Parietal lobe (tissue), 2 donors: ENCODE data around the genes ACTMAP and EXOSC5.

GRCh38 chr19:40411932-40412248 is 1.3 kb downstream of the PRX start:
- RAMPAGE, long total RNA: no peak

GRCh38 chr19:40424548-40424963 is 1.2 kb downstream of the SERTAD1 start:
- RAMPAGE, long total RNA: no peak

DNA sequence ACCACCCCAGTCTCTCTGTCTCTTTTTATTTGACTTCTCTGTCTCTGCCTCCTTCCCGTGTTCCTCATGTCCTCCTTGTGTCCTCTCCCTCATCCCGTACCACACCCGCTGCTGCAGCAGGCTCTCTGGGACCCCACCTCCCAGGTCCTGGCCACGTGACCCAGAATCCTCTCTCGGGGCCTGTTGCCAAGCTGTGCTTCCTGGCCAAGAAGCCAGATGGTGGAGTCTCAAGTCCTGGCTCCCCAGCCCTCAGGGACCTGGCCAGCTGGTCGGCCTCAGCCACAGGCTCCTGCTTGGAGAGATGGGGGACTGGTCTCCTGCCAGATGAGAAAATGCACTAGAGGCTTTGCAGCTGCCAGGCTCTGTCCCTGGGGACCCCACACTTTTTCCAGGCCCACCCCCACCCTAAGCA is 34.5 kb upstream of the SHKBP1 start:
- RAMPAGE, long total RNA: no peak

DNA sequence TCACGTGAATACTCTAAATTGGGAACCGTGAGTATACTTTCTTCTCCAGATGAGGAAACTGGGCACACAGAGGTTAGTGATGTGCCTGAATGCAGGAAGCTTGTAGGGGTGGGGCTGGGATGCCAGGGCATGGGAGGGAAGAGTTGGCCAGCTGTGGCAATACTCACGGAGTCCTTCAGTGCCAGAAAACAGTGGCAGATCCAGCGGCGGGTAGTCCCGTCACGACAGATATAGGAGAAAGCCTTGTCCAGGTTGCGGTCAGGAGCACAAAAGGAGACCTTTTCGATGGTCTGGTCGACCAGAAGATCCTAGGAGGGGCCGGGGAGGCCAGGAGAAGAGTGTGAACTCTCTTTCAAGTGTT is 9.7 kb downstream of the NUMBL start:
- RAMPAGE, long total RNA: no peak

DNA sequence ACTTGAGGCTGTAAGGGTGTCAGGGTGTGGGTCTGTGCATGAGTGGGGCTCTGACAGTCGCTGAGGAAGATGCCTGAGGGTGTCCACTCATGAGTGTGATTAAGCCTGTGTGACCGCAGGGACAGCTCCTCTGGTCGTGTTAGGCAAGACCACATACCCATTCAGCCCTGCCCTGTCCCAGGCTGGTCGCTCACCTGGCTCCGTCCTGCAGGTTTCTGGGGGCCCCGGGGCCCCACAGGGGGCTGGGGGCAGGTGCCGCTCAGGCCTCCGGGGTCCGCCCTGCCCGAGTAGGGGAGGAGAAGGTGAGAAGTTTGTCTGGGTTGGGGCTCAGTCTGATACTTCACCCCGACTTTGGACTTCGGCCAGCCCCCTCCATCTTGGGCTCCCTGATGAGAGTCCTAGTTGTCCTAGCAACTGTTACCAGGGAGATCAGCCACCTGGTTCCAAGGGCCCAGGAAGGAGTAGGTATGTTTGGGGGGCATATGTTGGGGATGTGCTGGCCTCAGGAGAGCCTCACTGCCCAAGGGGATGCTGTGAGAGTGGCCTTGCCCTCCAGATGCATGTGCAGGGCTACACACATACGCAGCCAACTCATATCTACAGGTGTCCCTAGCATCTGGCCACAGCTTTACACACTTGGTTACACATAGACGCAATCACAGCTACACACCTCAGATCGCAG is 3.6 kb downstream of the NUMBL start:
- RAMPAGE, long total RNA: no peak

- RAMPAGE, long total RNA: no peak
These were observed 5.6 kb downstream of the ACTMAP start for GRCh38 chr19:40744485-40745254.

- RAMPAGE, long total RNA: start-site peak on the minus strand at chr19:40750479-40750507, 17 and 5 reads in 2 replicates
These were observed at the start of gene ACTMAP for GRCh38 chr19:40750035-40750784. TSS of gene ACTMAP (minus strand) at chr19:40750477.

DNA sequence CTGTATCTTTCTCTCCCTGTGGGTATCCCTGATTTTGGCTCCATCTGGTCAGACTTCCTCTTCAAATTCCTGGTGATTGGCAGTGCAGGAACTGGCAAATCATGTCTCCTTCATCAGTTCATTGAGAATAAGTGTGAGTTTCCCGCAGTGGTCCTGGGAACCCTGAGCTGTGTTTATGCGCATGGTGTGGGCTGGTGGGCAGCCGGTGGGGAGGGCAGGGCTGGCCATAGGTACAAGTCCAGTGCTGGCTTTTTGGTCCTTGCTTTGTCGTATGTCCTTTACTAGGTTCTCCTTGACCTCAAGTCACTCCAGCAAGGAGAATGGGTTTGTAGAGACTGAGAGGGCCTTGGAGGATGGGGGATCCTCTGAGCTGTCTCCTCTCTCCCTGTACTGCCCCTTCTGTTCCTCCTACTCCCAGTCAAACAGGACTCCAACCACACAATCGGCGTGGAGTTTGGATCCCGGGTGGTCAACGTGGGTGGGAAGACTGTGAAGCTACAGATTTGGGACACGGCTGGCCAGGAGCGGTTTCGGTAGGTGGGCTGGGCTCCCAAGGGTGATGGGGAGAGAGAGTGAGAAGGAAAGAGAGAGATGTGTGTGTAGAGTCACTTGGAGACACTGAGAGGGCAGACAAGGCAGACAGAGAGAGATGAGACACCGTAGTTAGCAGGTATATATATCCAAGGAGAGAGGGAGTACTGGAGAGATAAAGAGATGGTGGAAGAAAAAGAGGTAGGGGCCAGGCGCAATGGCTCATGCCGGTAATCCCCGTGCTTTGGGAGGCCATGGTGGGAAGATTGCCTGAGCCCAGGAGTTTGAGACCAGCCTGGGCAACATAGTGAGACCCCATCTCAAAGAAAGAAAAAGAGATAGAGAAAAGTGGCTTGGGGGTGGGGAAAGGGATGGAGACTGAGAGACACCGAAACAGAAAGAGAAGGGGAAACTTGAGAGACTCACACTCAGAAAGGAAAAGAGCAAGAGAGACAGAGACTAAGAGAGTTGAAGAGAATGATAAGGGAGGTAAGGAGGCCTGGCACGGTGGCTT is 2.2 kb downstream of the RAB4B start:
- RAMPAGE, long total RNA: no peak

- RAMPAGE, long total RNA: no peak
These were observed 1.8 kb downstream of the EGLN2 start for GRCh38 chr19:40800677-40801268.

DNA sequence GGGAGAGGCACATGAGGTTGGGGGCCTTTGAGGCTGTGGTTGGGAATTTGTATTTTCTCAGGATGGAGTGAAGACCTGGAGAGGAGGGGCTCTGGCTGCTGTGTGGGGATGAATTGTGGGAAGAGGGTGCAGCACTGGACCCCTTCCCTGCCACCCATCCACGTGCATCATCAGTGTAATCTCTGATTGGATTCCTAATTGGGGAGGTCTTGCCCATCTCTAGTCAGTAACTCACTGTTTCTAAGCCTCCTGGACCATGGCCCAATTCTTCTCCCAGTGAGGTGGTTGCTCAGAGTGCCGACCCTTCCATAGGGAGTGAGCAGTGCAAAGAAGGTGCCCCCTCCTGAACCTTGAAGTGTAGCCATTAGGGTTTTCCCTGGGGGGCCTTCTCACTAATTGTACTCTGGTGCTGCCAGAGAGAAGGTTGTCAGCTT is 5.5 kb downstream of the EGLN2 start:
- RAMPAGE, long total RNA: no peak

DNA sequence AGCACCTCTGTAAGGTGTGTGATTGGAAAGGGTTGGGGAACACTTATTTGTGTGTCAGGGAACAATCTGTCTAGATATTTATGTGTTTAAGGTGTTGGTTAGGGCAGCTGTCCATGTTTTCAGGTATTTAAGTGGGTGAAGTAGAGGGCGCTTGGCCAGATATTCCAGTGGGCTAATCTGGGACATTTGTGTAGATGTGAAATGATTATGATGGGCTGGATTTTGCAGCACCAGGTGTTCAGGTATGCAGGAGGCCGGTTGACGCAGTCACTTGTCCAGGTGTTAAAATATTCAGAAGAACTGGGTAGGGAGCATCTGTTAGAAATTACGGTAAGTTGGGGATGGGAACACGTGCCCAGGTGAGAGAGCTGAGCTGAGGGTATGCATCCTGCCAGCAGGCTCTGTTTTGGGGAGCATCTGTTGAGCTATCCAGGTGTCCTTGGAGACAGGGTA is 2.6 kb downstream of the CYP2A6 start:
- RAMPAGE, long total RNA: no peak

GRCh38 chr19:41238955-41239255 is 19.9 kb downstream of the AXL start:
- RAMPAGE, long total RNA: no peak

- RAMPAGE, long total RNA: no peak
These were observed 7.6 kb downstream of the HNRNPUL1 start for GRCh38 chr19:41271732-41272252.

- RAMPAGE, long total RNA: no peak
These were observed 10.8 kb downstream of the CCDC97 start for GRCh38 chr19:41320522-41321448.

- RAMPAGE, long total RNA: no peak
These were observed 14.3 kb downstream of the CCDC97 start for GRCh38 chr19:41324394-41324639.

- RAMPAGE, long total RNA: no peak
These were observed 16.1 kb downstream of the CCDC97 start for GRCh38 chr19:41325869-41326737.

GRCh38 chr19:41397022-41398068 is at the start of gene EXOSC5:
TSS of gene EXOSC5 (minus strand) at chr19:41397359.
- RAMPAGE, long total RNA: no peak

DNA sequence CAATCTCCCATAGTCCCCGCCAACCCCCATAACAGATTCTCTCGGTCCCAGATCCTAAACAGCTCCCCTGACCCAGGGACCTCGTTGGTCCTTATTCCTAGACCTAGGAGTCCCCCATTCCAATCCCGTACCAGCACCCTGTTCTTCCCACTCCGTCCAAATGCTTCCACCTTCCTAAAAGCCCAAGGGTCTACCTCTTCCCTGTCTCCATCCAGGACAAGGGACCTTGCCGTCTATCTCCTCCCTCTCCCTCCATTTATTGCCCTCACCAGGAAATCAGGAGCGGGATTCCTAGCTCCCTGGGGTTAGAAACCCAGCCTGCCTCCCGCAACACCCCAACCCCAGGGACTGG is 293 bp downstream of the B3GNT8 start:
- RAMPAGE, long total RNA: no peak

- RAMPAGE, long total RNA: no peak
These were observed 35.5 kb downstream of the ERICH4 start for GRCh38 chr19:41478468-41478771.

DNA sequence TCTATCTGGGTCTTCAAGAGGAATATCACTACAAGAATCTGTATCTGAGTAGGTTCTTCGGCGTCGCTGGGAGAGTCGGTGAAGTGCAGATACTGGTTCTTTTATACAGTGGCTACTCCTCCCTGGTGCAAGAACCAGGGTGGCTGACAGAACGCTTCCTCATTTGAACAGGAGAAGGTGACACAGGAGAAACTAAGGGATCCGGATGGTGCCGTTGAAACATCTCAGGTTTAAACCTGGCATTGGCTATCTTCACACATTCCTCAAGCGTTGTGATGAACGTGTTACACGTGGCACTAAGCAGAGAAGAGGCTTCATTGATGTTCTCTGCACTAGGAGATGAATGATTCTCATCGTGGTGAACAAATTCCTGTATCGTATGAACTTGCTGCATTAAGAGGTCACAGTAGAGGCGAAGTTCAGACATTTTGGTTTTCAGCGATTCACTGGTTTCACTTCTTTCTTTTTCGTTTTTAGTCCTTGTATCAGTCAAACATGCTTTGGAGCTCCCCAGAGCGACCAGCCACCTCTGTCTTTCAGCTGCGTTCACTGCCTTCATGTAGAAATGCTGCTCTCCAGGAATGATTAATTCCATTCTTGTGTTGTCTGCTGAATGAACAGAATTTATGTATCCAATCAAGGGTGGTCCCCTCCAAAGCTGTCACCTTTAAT is 54.7 kb upstream of the CEACAM21 start:
- RAMPAGE, long total RNA: no peak